AG08470 (cell line): ENCODE results near the gene PPM1J.

DNA sequence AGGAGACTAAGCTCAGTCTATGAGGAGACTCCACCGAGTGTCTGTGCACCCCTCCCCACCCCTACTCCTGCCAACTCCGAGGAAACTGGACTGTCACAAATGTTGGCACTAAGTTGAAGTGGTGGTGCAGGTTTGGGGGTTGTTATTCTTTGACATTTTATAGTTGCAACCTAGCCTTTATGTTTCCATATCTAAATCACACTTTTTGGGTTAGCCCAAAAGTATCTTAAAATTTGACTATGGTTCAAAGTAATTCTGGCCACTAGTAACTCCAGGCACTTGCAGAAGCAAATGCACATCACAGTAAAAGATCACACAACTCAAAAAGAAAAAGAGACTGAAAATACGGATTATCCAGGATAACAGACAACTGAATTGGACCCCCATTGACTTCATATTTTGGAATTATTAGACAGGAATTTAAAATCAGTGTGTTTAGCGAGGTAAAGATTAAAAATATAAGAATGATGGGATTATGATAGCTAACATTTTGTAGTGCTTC, 48.4 kb downstream of the RAP1A start:
- RRBS: no CpG with 5 or more reads among the region's 4 CpGs

GRCh38 chr1:111716768-111717961, 22.0 kb downstream of the INKA2 start:
- RRBS: no CpG with 5 or more reads among the region's 12 CpGs

DNA sequence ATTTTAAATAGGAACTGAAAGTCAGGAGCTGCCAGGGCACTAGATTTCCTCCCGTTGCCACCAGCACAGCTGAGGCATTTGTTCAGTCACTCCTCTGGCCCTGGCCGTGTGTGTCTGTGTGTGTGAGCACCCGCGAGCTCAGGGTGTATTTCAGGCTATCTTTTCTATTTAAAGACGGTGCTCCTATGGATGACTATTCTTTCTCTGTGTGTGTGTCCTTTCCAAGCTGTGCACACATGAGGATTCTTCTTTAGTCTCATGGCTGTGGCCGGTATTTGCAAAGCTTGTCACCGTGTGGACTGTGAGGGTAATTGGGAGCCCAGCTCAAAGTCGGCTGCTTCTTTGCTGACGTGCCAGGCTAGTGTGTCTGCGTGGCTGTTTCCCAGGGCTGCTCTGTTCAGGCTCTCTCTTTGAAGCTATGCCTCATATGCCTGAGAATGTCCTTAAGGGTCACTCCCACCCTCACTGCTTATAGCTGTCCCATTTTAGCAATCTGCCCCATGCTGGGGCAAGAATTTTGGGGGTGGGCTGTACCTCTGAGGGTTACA, 3.1 kb upstream of the KCND3 start:
- RRBS: no CpG with 5 or more reads among the region's 10 CpGs

DNA sequence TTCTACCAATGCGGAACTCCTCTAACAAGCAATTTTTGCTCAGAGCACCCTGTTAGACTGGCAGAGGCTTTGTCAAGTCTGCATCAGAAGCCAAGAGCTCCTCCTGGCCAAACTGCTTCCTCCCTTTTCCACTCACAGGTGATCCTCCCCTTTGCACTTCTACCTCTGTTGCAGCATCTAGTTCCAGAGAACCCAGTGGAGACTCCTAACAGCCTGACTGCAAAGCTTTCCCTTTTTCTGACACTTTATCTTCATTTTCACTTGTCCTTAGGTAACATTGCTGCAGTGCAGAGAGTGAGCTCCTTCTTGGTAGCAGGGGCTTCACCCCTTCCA, 34.9 kb upstream of the CTTNBP2NL start:
- RRBS: no CpG with 5 or more reads among the region's 1 CpG

- RRBS: no CpG with 5 or more reads among the region's 1 CpG
Observed at GRCh38 chr1:112431578-112432093, 35.6 kb downstream of the CTTNBP2NL start.

GRCh38 chr1:112669845-112671176, 4.1 kb upstream of the MOV10 start:
- RRBS: no CpG with 5 or more reads among the region's 10 CpGs

DNA sequence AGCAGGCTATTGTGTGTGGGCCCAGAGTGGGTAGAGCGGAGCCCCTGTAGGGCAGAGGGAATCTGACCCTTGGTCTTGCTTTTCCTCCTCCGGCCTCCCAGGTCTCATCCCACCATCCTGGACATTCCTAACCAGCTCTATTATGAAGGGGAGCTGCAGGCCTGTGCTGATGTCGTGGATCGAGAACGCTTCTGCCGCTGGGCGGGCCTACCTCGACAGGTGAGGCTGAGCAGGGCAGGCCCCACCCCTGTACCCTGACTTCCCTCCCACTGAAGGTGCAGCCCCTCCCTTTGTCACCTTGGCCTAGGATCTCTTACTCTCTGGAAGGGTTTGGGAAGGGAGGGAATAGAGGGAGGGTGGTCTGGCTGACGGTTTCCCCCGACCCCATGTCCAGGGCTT, 9.0 kb downstream of the RHOC start:
- RRBS: no CpG with 5 or more reads among the region's 10 CpGs

GRCh38 chr1:112714906-112716007, at the start of gene PPM1J:
TSS of gene PPM1J (minus strand) at chr1:112715332.
- RRBS: 2% methylated on average over 17 of the region's 94 CpGs

- RRBS: no CpG with 5 or more reads among the region's 10 CpGs
Observed at GRCh38 chr1:112818772-112819644, 100.3 kb downstream of the TAFA3 start.

- RRBS: no CpG with 5 or more reads among the region's 5 CpGs
Observed at GRCh38 chr1:112904990-112905483, 51.0 kb downstream of the SLC16A1 start.

- RRBS: no CpG with 5 or more reads among the region's 4 CpGs
Observed at GRCh38 chr1:112928942-112929546, 27.0 kb downstream of the SLC16A1 start.

GRCh38 chr1:112956848-112957385, 921 bp upstream of the SLC16A1 start:
- RRBS: 12% methylated on average over 4 of the region's 24 CpGs

- RRBS: no CpG with 5 or more reads among the region's 5 CpGs
Observed at GRCh38 chr1:113027013-113027988, 45.7 kb upstream of the LRIG2 start.

DNA sequence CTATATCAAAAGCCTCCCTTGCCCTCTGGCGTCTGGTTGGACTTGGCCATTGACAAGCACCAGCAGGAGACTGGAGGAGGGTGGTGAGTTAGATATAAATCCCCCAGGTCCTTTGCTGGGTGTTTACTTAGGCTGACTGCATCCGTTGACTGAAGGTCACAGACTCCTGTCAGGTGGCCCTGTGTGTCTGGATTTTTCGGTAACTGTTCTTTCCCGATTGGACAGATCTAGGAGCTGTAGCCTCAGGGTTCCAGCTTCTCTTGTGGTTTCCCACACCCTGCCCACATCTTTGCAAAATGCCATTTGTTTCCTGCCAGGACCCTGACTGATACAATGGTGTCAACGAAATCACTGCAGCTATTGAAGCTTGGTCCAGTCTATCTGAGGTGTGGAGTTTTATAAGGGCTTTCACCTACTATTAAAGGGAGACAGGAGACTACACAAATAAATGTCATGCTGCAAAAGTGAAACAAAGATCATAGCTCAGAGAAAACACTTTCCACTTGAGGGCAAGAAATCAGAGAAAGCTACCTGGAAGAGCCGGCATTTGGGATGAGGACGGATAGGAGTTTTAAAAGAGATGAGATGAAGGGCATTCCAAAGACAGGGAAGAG, 1.5 kb upstream of the MAGI3 start:
- RRBS: no CpG with 5 or more reads among the region's 7 CpGs

GRCh38 chr1:113443767-113444271, 53.5 kb downstream of the MAGI3 start:
- RRBS: no CpG with 5 or more reads among the region's 2 CpGs

- RRBS: no CpG with 5 or more reads among the region's 4 CpGs
Observed at GRCh38 chr1:113699793-113700506, 59.3 kb downstream of the PHTF1 start.

- RRBS: no CpG with 5 or more reads among the region's 3 CpGs
Observed at GRCh38 chr1:113719426-113719971, 39.8 kb downstream of the PHTF1 start.

DNA sequence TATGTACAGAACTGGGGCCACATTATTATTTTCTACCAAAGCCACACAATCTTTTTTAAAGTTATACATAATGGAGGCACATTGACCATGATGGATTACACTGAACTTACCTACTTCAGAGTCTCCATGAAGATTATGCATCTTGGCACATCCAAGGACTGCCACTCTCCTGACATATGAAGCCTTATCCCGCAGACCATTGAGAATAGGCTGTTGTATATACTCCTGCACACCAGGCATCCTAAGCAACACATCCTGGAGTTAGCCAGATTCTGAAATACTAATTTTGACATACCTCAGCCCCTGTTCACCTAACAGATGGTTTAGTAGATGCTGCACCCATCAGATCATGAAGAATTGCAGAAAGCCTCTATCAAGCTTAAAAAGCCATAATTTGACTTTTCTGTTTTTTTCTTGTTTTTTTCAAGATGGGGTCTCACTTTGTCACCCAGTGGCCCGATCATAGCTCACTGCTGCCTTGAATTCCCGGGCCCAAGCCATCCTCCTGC, 2.9 kb downstream of the AP4B1 start:
- RRBS: no CpG with 5 or more reads among the region's 3 CpGs

DNA sequence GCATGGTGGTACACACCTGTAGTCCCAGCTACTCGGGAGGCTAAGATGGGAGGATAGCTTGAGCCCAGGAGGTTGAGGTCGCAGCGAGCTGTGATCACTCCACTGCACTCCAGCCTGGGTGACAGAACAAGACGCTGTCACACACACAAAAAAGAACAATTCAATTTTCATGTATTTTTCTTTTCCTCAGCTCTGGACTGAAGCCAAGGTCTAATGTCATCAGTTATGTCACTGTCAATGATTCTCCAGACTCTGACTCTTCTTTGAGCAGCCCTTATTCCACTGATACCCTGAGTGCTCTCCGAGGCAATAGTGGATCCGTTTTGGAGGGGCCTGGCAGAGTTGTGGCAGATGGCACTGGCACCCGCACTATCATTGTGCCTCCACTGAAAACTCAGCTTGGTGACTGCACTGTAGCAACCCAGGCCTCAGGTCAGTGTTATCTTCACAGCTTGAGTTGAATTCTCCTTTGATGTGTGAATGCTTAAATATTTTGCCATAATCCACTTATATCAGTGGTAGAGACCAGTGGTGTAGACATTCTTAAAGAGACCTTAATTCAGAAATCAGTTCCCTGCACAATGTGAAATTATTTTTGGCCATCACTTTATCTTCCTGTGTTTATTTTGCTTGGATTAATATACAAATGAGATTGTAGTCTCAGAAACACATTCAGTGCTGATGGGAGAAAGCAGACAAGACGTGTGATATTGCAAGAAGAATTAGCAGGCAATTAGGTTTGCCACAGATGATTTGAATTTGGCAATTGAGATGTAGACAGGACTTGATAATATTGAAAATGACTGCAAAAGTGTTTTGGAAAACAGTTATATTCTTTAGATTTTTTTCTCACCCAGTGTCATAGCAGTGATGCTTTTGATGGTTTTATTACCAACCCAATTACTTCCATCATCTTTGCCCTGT, 9.2 kb upstream of the OLFML3 start:
- RRBS: no CpG with 5 or more reads among the region's 8 CpGs

DNA sequence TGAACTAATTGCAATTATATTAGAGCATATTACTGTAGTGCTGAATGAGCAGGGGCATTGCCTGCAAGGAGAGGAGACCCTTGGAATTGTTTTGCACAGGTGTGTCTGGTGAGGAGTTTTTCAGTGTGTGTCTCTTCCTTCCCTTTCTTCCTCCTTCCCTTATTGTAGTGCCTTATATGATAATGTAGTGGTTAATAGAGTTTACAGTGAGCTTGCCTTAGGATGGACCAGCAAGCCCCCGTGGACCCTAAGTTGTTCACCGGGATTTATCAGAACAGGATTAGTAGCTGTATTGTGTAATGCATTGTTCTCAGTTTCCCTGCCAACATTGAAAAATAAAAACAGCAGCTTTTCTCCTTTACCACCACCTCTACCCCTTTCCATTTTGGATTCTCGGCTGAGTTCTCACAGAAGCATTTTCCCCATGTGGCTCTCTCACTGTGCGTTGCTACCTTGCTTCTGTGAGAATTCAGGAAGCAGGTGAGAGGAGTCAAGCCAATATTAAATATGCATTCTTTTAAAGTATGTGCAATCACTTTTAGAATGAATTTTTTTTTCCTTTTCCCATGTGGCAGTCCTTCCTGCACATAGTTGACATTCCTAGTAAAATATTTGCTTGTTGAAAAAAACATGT, 4.2 kb upstream of the OLFML3 start:
- RRBS: no CpG with 5 or more reads among the region's 4 CpGs